Lung (tissue), 4 donors: Measurements from ENCODE around the genes SLITRK5 and GPR180.

DNA sequence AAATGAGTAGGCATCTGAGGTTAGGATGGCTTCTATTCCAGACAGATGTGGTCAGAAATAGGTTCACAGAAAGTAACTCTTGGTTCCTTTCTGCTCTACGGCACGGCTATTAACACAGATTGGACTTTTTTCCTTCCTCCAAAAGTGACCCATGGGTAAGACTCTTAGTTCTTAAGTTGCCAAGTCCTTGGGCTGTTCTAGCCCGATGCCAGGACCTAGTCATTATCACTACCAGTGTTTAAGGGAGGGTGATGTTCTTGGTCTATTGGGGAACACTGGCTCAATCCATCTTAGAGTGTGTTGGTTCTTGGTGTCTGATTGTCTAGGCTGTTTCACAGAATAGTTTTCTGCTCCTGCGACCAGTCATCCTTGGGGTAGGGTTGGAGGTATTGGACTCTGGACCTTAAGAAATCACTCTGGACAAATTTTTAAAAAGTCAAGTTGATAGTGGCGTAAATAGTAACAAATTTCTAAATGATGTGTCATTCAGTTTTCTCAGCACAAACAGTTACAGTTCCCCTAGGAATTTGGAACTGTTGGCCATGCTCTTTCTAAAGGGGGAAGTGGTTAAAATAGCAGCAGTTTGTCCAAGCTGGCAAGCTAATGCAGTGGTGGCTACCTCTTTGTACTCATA, 60.2 kb upstream of the MYCBP2 start:
- PRO-cap, result no peak
- RAMPAGE, long total RNA, result no peak
- RRBS, result no CpG with 5 or more reads among the region's 5 CpGs

- PRO-cap, result no peak
- RAMPAGE, long total RNA, result no peak
- RRBS, result no CpG with 5 or more reads among the region's 7 CpGs
Measured at GRCh38 chr13:77767272-77768086, 70.0 kb downstream of the SLAIN1 start.

DNA sequence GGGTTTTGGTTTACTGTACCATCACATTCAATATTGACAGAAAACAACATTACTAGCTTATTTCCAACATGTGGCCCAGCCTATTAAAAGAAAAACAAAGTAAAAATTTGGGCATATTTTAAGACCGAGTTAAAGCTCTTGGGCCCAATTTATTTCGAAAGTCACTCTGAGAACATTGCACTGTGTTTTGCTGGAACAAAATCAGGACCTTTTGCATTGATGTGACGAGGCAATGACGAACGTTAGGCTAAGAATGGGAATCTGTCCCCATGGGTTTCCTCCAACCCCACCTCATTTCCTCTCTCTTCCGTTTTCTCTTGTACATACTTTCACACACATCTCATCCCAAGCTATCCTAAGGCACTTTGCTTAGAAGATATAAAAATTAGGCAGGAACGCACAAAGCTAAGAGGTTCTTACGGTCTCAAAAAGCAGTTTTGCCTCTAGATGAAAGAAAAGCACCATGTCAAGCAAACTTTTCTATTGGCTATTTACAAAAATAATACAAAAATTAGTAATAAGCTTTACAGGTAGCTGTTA, 22.1 kb downstream of the EDNRB start:
- PRO-cap, result no peak
- RAMPAGE, long total RNA, result no peak
- RRBS, result no CpG with 5 or more reads among the region's 8 CpGs

DNA sequence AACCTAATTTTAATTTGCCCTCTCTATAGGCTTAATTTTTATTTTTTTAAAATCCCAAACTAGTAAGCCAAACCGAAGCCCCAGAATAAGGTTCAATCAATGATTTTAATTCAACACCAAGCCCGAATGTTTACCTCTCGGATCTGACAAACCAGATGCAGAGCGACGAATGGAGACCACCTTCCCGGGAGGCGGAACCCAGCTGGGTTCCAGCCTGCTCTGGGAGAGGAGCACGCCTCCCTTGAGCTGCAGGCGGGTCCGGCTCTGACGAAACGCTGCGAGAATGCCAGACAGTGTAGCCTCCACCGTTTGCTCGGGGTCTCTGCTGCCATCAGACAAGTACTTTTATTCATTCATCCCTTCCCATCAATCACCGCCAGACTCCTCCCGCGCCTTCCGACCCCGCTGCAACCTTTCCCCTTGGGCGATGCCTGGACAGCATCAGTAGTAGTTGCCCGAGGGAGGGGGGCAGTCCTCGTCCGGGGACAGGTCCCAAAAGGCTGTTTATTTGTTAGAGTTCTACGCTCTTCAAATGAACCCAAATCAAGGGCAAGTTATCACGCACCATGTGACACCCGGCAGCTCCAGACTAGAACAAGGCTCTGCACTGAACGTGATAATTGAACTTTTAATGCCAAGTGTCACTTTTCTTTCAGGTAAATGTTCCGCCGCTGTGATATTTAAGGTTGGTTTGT, 779 bp upstream of the EDNRB start:
- PRO-cap, result no peak
- RAMPAGE, long total RNA, result start-site peak on the minus strand centred at position 189 of the sequence, 65 bp wide, 91 and 48 reads in 2 replicates
- RRBS, result 4% methylated on average over 8 of the region's 30 CpGs

DNA sequence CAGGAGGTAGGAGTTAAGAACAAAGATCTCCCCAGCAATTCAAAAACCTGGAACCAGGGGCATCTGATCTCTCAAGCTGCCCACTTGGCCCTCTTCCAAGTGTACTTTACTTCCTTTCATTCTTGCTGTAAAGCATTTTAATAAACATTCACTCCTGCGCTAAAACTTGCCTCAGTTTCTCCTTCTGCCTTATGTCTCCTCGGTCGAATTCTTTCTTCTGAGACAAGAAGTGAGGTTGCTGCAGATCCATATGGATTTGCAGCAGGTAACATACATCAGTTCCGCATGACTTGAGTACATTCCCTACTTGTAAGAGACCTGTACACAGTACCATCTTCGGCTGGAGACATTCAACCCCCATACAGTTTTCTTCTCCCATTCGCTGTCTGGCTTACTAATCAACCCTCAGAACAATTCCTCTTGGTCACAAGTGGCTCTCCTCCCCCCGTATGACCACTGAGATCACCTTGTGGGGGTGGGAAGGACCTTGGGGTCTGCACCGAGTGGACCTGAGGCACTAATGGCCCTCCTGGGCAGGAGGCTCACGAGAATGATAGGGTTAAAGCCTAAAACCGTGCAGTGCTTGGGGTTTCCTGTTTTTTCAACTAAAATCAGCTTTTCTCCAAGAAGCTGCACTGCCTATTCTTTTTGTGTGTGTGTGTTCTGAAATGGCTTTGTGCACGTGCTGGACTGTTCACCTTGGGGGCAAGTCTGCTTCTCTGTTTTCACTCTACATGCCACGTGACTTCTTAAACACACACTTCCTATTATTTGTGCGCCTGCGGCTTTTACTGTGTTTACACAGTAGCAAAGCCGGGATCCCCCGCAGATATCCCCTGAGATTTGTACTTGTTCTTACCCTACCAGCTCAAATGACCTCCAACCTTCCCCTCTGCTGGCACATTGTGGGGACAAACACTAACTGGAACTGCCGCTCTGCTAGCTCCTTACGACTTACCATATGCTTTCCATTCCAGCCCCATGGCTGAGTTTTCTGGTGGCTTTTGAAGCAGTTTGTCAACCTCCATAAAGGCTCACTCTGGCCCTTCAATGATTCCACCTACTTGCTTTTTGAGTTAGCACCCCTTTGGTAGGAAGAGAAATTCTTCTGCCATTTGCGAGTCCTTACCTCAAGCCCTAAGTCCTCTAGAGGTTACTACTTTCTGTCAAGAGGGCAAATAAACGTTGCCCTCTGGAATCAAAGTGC, 12.4 kb downstream of the RBM26 start:
- PRO-cap, result no peak
- RAMPAGE, long total RNA, result no peak
- RRBS, result no CpG with 5 or more reads among the region's 20 CpGs

DNA sequence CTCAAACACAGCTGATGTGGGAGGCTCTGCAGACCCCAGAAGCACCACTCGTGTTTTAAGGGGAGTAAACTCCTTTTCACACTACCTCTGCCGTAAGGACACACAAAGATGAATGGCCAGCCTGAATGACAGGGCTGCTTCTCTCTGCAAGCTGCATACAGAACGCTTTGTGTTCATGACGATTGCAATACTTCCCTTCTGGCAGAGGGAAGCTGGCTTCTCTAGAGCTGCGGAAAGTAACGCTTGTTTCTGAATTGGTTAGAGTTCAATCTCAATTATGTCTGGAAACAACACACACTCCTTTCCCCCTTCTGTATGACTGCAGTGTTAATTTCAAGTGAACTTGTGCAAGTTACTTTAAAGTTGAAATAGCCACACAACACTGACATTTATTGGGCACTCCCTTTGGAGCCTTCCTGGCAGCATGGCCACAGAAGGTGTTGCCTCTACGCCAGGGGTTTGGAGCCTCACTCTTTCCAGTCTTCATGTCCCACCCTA, 242.6 kb downstream of the NDFIP2 start:
- PRO-cap, result no peak
- RAMPAGE, long total RNA, result no peak
- RRBS, result no CpG with 5 or more reads among the region's 7 CpGs

DNA sequence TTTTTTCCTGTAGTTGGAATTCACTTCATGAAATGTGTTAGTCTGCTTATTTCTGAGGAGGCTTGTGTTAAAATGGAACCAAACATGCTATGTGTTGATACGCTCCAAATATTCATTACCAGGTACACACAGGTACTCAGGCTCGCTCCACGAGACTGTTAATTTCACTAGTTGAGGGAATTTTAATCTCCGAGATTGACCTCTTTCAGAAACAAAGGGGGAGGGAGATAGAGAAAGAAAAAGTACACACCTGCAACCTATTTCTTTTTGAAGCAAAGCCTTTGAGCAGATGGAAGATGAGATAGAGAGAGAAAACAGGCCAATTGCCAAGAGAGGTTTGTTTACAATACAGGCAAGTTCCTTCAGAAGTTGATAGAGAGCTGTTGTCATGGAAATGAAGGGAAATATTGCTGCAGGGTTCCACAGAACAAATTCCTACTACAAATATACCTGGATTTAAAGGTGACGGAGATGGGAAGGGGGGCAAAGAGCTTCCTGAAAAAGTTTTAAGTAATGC, 388.3 kb downstream of the NDFIP2 start:
- PRO-cap, result no peak
- RAMPAGE, long total RNA, result no peak
- RRBS, result no CpG with 5 or more reads among the region's 5 CpGs

- PRO-cap, result no peak
- RAMPAGE, long total RNA, result no peak
- RRBS, result no CpG with 5 or more reads among the region's 6 CpGs
Measured at GRCh38 chr13:80010188-80010818, 330.6 kb downstream of the SPRY2 start.

- PRO-cap, result no peak
- RAMPAGE, long total RNA, result no peak
- RRBS, result no CpG with 5 or more reads among the region's 15 CpGs
Measured at GRCh38 chr13:80074175-80074859, 266.6 kb downstream of the SPRY2 start.

DNA sequence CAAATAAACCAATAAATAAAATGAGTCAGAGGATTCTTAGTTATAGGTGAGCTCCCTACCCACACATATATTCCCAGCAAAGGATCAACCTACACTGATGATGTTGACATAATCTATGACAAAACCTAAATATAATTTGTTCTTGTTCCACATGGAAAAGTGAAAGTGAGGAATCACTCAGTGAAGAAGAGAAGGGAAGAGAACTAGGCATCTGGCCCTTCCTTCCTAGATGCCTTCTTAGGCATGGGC, 27.0 kb downstream of the SPRY2 start:
- PRO-cap, result no peak
- RAMPAGE, long total RNA, result no peak

DNA sequence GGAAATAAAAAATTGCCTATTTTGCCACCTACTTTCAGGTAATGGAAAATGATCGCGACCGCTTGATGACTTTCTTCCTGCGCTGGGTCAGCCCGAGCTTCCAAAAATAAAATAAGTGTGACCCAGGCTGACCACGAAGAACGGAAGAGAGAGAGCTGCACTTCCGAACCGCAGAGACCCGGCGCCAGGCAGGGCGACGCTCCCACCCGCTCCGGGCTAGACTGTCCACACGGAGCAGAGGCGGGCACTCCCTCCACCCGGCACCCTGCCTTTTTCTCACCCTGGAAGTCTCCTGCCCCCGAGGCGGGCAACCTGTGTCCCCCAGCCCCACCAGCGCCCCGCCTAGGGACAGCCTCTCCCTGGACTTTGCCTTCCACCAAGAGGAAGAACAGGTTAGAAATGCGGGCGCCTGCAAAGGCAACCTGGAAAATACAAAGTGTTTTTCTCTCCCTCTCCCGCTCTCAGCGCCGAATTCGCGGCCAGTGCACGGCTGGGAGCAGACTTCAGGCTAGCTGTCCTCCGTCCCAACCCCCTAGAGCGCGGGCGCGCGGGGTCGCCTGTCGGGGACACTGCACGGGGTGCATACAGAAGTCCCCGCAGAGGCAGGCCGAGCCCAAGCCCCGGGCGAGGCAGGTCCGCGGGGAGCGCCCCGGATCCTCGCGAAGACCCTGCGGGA, 962 bp downstream of the SPRY2 start:
- PRO-cap, result no peak
- RAMPAGE, long total RNA, result no peak
- RRBS, result 2% methylated on average over 8 of the region's 50 CpGs

- PRO-cap, result no peak
- RAMPAGE, long total RNA, result no peak
- RRBS, result no CpG with 5 or more reads among the region's 8 CpGs
Measured at GRCh38 chr13:80469592-80470619, 129.0 kb upstream of the SPRY2 start.

DNA sequence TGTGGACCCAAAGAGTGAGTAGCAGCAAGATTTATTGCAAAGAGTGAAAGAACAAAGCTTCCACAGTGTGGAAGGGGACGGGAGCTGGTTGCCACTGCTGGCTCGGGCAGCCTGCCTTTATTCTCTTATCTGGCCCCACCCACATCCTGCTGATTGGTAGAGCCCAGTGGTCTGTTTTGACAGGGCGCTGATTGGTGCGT, 149.0 kb upstream of the SPRY2 start:
- PRO-cap, result no peak
- RAMPAGE, long total RNA, result no peak
- RRBS, result no CpG with 5 or more reads among the region's 4 CpGs

- PRO-cap, result no peak
- RAMPAGE, long total RNA, result no peak
- RRBS, result no CpG with 5 or more reads among the region's 3 CpGs
Measured at GRCh38 chr13:80496671-80497025, 155.7 kb upstream of the SPRY2 start.

DNA sequence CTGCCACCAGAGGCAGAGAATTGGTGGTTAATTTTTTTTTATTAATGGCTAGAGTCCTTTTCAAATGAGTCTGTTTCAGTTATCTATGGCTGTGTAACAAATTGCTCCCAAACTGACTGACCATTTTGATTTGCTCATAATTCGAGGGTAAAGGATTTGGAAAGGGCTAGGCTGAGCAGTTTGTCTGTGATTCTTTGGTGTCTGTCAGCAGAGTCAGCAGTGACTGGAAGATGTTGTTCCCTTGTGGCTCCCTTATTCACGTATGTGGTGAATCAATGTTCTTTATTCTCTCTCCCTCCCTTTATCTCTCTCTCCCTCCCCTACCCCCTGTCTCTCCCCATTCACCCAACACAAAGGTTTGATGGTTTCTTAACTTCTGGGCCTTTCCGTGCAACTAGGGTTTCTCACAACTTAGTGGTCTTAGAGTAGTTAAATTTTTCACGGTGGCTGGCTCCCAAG, 772.4 kb upstream of the SLITRK1 start:
- PRO-cap, result no peak
- RAMPAGE, long total RNA, result no peak
- RRBS, result no CpG with 5 or more reads among the region's 4 CpGs

- PRO-cap, result no peak
- RAMPAGE, long total RNA, result no peak
- RRBS, result 3% methylated on average over 22 of the region's 45 CpGs
Measured at GRCh38 chr13:87670631-87671688, at the start of gene SLITRK5. SLITRK5 (plus strand) TSS chr13:87671371.

GRCh38 chr13:91154451-91155041, 243.9 kb upstream of the GPC5 start:
- PRO-cap, result no peak
- RAMPAGE, long total RNA, result no peak
- RRBS, result no CpG with 5 or more reads among the region's 5 CpGs

DNA sequence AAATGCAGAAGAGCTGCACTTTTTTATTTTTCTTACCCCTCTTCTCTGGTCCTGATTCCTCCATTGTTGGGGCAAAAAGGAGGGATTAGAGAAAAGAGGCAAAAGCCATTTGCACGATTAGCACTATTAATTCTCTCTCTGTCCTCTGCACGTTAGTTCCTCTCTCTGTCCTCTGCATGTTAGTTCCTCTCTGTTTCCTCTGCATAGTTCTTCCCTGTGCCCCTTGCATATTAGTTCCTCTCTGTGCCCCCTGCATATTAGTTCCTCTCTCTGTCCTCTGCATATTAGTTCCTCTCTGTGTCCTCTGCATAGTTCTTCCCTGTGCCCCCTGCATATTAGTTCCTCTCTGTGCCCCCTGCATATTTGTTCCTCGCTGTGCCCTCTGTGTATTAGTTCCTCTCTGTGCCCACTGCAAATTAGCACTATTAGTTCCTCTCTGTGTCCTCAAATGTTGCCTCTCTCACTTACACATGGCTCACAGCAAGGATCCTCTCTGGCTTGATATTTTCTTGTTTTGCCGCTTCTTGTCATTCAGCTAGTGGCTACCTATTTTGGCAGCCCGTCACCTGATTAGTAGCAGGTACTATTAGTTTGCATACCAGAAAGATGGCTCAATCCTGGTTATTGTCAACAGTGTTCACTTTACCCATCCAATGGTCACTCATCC, 847.1 kb upstream of the GPC6 start:
- PRO-cap, result no peak
- RAMPAGE, long total RNA, result no peak
- RRBS, result no CpG with 5 or more reads among the region's 5 CpGs

GRCh38 chr13:94323760-94324114, 155.7 kb downstream of the DCT start:
- PRO-cap, result no peak
- RAMPAGE, long total RNA, result no peak
- RRBS, result no CpG with 5 or more reads among the region's 5 CpGs

- PRO-cap, result bidirectional peak, plus-strand start at chr13:94601869, minus-strand start at chr13:94601532
- RAMPAGE, long total RNA, result no peak
- RRBS, result 1% methylated on average over 13 of the region's 74 CpGs
Measured at GRCh38 chr13:94601441-94602500, at the start of gene GPR180. GPR180 (plus strand) TSS chr13:94601857.